ENCODE results near the gene ALOX5AP.

GRCh38 chr13:29464164-29464789, 131.2 kb downstream of the SLC7A1 start:
- RRBS: no CpG with 5 or more reads among the region's 6 CpGs

- RRBS: no CpG with 5 or more reads among the region's 6 CpGs
Measured at GRCh38 chr13:29529783-29530309, 65.6 kb downstream of the SLC7A1 start.

- RRBS: no CpG with 5 or more reads among the region's 7 CpGs
Measured at GRCh38 chr13:29543476-29543964, 52.0 kb downstream of the SLC7A1 start.

GRCh38 chr13:29679191-29679732, 83.8 kb upstream of the SLC7A1 start:
- RRBS: no CpG with 5 or more reads among the region's 7 CpGs

DNA sequence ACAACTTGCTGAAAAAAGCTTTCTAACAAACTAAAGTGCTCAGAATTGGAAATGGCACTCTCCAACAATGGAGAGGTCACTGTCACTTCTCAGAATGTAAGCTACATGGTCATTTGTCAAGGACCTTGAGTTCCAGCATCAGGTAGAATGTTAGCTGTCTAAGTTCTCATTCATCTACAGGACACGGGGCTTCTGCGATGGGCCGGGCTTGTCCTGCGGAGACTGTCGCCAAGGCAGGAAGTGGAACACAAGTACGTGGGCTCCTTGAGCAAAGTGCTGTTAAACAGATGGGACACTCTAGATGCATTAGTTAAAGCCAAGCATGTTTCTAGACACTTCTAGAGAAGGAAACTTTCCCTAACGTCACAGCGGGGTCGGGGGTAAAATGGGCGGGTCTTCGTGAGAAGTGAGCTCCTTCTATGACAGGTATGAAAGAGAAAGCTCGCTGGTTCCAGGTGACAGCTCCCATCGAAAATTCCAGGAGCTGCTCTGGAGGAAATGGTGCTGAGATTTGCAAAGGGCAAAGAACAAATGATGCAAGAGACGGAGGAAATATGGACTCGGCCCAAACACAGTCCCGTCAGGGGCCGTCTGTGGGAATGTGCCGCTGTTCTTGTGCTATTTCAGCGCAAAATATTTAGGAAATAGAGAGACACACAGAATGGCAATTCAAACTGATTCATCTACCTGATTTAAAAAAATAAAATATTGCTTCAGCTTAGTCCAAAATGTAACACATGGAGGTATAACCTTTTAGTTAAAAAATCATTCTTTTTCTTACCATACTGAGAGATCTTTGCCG, 104.1 kb upstream of the UBL3 start:
- RRBS: no CpG with 5 or more reads among the region's 20 CpGs

GRCh38 chr13:30049748-30050077, 199.3 kb upstream of the UBL3 start:
- RRBS: no CpG with 5 or more reads among the region's 5 CpGs

DNA sequence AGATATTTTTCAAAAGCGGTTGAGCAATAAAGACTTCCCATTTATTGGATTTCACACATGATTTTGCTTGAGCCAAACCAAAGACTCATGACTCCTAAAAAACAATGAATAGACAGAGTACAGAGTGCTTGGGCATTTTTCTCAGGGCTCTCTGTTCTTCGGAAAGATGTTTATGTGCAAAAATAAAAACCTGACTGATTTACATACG, 194.2 kb downstream of the KATNAL1 start:
- RRBS: no CpG with 5 or more reads among the region's 3 CpGs

DNA sequence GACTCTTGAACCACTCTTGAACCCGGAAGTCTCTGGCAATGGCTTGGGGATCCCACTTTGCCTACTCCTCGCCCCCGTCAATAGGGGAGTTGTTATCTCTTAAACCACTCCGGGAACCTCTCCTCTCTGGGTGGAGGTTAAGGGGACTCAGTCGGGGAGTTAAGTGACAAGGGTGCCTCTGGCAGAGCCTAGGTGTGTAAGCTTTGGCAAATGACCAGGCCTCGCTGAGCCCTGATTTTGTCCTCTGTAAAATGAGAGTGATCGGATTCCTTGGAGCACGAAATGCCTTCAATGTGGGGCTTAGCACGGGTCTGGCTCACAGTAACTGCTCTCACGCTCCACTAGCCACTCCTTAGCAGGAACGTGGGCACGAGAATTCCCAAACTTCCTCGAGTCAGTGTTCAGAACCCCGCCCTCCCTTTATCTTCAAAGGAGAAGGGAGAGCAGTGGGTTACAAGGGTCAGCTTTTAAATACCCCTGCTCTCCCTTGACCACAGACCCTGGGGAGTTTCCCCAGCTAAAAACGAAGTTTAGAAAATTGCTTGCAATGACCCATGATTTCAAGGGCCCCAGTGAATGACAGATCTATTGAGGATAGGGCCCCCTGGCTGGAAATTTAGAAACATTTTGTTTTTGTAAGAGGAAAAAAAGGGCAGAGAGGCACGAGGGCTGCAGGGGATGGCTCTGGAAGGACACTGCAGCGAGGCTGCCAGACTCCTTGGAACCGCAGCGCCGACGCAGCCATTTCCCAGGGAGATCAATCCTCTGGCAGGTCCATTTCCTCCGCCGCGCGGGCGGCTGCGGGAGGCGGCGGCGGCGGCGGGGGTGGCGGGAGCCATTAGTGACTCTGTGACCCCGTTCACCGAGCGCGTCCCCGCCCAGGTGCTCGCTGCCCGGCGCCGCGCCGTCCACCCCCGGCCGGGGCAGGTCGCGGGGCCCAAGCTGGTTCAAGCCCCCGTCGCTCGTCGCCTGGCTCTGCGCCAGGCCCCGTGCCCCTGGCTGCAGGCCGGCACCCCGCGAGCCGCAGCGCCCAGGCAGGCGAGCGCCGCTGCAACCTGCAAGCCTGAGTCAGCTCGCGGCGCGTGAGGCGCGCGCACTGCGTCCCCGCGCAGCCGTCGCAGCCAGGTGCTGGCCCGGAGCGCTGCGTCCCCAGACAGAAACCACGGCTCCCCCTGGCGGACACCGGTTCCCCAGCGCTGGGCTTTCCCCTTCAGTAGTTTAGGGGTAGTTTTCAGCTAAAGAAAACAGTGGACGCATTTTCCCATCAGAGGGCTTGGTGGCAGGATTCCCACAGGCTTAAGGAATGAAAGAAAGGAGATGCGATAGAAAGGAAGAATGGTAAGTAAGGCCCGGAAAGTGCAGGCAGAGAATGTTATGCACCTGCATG, 192.9 kb downstream of the KATNAL1 start:
- RRBS: 16% methylated on average over 14 of the region's 84 CpGs

- RRBS: no CpG with 5 or more reads among the region's 8 CpGs
Measured at GRCh38 chr13:30148621-30148866, 158.8 kb downstream of the KATNAL1 start.

GRCh38 chr13:30153492-30154255, 153.7 kb downstream of the KATNAL1 start:
- RRBS: no CpG with 5 or more reads among the region's 28 CpGs

GRCh38 chr13:30396380-30397176, 25.7 kb upstream of the UBE2L5 start:
- RRBS: no CpG with 5 or more reads among the region's 9 CpGs

- RRBS: no CpG with 5 or more reads among the region's 9 CpGs
Measured at GRCh38 chr13:30422598-30423062, 337 bp downstream of the UBE2L5 start.

DNA sequence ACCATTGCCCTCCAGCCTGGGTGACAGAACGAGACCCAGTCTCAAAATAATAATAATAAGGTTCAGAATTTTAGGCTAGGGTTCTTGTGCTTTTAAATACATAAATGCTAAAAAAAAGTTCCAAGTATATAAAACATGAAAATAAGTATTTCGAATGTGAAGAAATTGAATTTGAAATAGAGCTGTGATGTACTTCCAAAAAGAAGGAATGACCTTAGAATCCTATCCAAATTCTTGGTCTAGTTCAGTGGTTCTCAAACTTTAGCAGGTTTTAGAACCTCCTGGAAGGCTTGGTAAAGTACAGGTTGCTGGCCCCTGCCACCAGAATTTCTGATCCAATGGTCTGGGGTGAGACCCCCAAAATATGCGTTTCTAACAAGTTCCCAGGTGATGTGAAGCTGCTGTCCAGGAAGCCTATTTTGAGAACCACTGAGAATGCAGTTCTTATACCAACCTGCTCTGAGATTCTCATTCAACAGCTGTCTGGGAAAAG, 51.2 kb upstream of the HMGB1 start:
- RRBS: no CpG with 5 or more reads among the region's 3 CpGs

- RRBS: 100% methylated on average over 2 of the region's 13 CpGs
Measured at GRCh38 chr13:30542057-30542566, 75.6 kb upstream of the USPL1 start.

- RRBS: no CpG with 5 or more reads among the region's 18 CpGs
Measured at GRCh38 chr13:30712641-30713887, 22.3 kb upstream of the ALOX5AP start.

- RRBS: no CpG with 5 or more reads among the region's 6 CpGs
Measured at GRCh38 chr13:30735209-30735830, at the start of gene ALOX5AP. Gene ALOX5AP (plus strand): TSS chr13:30735543.

- RRBS: no CpG with 5 or more reads among the region's 7 CpGs
Measured at GRCh38 chr13:30745932-30746316, 10.6 kb downstream of the ALOX5AP start.

- RRBS: no CpG with 5 or more reads among the region's 16 CpGs
Measured at GRCh38 chr13:30799247-30800020, 64.1 kb downstream of the ALOX5AP start.

DNA sequence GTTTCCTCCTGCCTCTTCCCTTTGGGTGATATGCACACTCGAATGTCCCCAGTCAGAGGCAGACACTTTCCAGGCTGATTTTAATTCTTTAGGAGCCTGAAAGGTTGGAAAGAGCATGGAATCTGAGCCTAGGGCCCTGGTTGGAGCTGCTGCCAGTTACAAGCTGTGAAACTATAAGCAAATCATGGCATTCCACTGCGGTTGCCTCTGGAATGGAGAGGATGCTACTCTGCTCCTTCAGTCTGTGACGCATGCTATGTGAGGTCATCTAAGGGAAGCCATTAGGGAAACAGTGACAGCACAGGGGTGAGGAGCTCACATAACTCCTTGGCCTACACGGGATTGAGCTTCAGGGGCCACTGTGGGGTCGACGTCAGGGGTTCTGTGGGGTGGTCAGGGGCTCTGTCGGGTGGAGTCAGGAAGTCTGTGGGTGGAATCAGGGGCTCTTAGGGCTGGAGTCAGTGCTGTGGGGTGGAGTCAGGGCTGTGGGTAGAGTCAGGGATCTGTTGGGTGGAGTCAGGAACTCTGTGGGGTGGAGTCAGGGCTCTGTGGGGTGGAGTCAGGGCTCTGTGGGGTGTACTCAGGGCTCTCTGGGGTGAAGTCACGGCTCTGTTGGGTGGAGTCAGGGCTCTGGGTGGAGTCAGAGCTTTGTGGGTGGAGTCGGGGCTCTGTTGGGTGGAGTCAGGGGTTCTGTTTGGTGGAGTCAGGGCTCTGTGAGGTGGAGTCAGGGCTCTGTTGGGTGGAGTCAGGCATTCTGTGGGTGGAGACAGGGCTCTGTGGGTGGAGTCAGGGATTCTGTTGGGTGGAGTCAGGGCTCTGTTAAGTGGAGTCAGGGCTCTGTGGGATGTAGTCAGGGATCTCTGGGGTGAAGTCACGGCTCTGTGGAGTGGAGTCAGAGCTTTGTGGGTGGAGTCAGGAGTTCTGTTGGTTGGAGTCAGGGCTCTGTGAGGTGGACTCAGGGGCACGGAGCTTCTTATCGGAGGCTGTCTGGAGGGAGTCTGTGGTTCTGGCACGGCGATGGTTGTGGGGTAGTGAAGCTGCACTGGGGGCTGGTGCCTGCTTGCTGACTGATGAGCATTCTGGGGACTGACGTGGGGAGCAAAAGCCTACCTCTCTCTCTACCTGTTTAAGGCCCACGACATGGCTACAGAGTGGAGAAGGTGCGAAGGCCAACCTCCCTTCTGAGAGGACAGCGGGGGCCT, 35.7 kb upstream of the MEDAG start:
- RRBS: no CpG with 5 or more reads among the region's 18 CpGs

- RRBS: no CpG with 5 or more reads among the region's 13 CpGs
Measured at GRCh38 chr13:31045630-31046355, 113.3 kb downstream of the TEX26 start.

Data from NB4 (cell line).